Astrocyte (in vitro differentiated cells and primary cell): ENCODE measurements around a stretch of chr15.

- PRO-cap: no peak
- RRBS, 2 experiments: no CpG with 5 or more reads among the region's 3 CpGs
Measured at GRCh38 chr15:99127730-99127976, 22.8 kb downstream of the SYNM start.

- PRO-cap: no peak
- RRBS, 2 experiments: 96 to 99% methylated on average over 6 of the region's 23 CpGs
Measured at GRCh38 chr15:99129336-99129941, 24.6 kb downstream of the SYNM start.

GRCh38 chr15:99132081-99133272 is 27.6 kb downstream of the SYNM start:
- PRO-cap: no peak
- RRBS, 2 experiments: no CpG with 5 or more reads among the region's 27 CpGs

- PRO-cap: no peak
- RRBS, 2 experiments: 90 to 100% methylated on average over 3 of the region's 13 CpGs
Measured at GRCh38 chr15:99138685-99139033, 33.8 kb downstream of the SYNM start.

GRCh38 chr15:99447467-99447835 is 118.3 kb upstream of the MEF2A start:
- PRO-cap: no peak
- RRBS, 2 experiments: no CpG with 5 or more reads among the region's 18 CpGs

DNA sequence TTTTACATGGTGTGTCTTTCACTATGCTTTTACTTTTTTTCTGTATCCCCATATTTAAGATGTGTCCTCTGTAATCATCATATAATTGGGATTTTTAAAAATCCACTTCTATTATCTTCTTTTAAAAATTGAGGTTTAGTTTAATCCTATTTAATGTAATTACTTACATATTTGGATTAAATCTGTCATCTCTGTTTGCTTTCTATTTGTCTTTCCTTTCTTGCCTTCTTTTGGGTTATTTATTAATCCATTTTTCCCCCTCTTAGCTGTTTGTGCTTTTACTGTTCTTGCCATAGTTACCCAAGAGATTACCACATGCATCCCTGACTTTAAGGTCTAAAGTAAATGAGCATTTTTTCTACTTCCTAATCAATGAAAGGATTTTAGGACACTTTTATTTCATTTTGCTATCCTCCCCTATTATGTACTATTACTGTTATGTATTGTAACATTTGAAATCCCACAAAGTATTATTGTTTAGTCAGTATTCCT is 62.5 kb downstream of the MEF2A start:
- PRO-cap: no peak

DNA sequence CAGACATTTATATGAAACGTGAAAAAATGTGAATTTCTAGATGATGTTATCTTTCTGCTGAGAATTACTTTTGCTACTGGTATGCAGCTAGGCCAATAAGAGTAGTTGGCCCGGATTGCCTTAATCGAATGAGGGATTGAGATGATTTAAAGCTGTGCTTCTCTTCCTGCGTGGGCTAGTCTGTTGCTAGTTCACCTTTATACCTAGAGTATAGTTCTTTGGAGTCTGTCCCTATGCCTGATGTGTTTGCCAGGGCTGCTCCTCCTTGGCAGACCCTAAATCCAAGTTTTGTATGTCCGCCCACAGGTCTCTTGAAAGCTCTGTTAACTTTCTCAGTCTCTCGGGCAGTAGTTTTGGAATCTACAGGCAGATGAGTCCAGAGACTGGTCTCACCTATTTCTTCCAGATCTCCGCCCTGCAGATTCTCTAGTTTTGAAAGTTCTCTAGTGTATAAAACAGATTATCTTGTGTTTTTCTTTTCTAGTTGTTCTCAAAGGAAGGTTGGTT is 64.9 kb downstream of the MEF2A start:
- PRO-cap: no peak
- RRBS, 2 experiments: 84 to 91% methylated on average over 1 of the region's 7 CpGs

GRCh38 chr15:100060443-100061145 is 281.2 kb downstream of the ADAMTS17 start:
- PRO-cap: no peak
- RRBS, 2 experiments: no CpG with 5 or more reads among the region's 14 CpGs

DNA sequence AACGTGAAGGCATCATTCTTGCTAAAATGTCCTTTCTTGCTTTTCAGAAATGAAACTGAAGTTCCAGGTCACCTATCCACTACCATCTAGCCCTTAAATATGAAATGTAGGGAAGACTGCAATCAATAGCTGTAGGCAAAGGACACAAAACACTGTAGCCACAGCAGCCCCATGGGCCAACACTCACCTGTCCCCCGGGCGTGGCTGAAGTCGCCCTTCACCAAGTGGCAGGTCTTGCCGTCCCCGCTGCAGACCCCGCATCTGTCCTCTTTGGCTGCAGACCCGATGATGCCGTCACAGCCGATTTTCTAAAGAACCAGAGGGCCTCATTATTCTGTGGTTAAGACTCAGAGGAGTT is 245.6 kb downstream of the ADAMTS17 start:
- PRO-cap: no peak
- RRBS, 2 experiments: no CpG with 5 or more reads among the region's 10 CpGs

DNA sequence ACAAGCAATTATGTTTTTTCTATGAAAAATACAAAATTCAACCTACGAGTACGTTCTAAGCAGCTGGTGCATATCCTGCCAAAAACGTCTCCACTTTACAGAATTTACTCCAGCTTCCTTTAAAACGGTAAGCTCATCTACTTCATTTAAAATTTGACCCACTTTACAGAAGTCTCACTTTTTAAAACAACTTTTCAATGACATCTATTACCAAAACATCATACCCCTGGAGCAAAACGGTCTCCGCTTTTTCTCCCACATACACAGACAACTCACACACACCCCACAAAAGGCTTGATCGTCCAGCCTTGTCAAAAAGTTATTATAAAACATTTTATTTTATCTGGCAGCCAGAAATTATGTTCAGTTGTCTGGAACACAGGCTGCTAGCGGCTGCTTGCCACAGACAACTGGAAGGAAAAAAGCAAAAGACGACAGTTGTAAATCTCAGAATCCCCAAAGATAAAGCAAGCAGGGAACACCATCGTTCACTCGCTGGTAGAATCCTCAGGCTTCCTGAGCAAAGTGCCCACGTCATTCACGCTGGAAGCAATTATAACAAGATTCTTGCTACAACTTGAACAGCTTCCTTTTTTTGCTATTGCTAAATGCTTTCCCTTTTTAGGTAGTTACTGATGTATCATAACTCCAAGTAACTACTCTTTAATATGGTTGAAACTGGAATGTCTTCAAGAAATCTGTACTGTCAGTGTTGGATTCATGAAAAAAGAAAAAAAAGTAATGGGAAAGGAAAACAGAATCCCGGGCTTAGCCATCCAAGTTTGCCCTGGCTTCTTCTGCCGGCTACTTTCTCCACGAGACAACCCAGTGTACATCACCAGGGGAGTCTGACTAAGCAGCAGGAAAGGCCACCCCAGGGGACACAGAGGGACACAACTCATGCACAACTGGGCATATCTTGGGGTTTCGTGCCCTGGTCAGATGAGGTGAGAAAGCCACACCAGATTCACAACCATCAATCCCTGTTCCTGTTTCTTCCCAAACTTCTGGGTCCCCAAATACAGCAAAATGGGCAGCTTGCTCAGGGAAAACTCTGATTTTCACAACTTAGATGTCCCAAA is 33.5 kb downstream of the ADAMTS17 start:
- PRO-cap: no peak
- RRBS, 2 experiments: no CpG with 5 or more reads among the region's 17 CpGs

DNA sequence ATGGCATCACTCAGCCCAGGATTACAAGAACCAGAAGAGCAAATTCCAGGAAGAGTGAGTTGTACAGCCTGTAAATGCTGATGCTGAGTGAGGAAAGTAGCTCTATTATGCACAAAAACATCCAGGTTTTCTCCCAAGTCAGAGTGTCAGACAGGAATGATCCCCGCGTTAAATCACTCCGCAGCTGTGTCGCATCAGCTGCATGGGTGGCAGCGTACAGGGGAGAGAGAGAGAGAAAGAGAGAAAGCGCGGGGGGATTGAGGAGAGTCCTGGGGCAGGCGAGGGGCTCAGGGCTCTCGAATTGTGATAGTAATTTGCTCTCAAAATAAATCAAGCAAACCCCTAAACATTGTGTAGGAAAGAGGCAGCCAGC is 85.5 kb downstream of the ASB7 start:
- PRO-cap: no peak
- RRBS, 2 experiments: no CpG with 5 or more reads among the region's 9 CpGs

GRCh38 chr15:100733195-100733543 is 130.8 kb downstream of the ASB7 start:
- PRO-cap: no peak
- RRBS, 2 experiments: no CpG with 5 or more reads among the region's 5 CpGs

GRCh38 chr15:100861384-100862246 is 18.0 kb upstream of the ALDH1A3 start:
- PRO-cap: no peak
- RRBS, 2 experiments: no CpG with 5 or more reads among the region's 23 CpGs

GRCh38 chr15:100878946-100879755 is 480 bp upstream of the ALDH1A3 start:
- PRO-cap: no peak
- RRBS, 2 experiments: 3 to 4% methylated on average over 33 to 47 of the region's 109 CpGs

DNA sequence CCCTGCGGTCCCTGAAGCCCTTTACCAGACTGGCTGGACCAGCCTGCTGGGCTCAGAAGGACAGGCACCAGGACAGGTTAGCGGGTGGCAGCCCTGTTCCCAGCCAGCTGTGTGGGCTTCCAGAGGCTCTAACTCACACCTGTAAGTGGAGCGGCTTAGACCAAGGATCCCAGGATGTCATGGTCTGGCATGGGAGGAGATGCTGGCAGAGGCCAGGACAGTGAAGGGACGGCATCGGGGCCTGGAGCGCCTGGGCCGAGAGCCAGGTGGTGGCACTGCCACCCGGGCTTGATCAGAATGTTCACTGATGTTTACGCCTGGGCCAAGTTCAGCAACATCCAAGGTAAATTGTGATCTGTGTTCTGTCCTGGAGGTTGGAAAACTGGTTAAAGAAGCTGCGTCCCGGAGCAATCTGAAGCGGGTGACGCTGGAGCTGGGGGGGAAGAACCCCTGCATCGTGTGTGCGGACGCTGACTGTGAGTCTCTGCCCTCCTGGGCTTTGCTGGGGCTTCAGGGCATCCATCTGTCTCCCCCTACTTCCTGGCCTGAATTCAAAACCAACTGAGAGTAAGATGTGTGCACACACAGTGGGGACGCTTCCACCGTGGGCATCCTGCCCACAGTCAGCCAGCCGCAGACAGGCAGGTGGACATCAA is 18.2 kb downstream of the ALDH1A3 start:
- PRO-cap: no peak
- RRBS, 2 experiments: 86% methylated on average over 4 of the region's 19 CpGs; no CpG with 5 or more reads in 1 of the 2 experiments

DNA sequence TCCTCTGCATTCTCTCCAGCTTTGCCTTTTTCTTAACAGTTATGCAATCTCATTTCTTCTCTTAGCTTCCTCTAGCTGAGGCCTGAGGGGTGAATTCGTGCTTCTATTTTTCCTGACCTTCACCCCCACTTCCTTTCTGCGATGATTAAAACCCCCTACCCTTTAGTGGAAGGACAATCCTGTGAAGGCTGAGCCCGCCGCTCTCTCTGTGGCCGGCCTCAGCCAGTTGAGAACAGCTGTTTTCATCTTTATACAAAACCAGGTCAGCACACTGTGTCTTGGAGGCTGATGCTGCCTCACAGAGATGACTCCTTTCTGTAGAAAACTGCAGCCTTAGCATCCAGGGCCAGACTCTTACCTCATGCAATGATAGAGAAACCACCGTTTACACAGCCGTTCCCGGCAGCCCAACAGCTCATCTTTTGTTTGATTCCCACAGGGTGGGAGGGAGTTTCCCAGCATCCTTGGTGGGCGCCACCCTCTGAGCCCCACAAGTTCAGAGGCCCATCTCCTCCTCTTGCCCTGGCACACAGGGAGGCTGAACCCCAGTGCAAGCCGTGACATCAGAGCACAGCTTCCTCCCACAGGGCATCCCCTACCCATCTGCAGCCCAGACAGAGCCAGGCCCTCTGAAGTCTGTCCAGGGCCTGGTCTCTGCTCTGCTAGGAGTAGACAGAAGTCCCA is 104.9 kb downstream of the LRRK1 start:
- PRO-cap: no peak
- RRBS, 2 experiments: no CpG with 5 or more reads among the region's 10 CpGs

DNA sequence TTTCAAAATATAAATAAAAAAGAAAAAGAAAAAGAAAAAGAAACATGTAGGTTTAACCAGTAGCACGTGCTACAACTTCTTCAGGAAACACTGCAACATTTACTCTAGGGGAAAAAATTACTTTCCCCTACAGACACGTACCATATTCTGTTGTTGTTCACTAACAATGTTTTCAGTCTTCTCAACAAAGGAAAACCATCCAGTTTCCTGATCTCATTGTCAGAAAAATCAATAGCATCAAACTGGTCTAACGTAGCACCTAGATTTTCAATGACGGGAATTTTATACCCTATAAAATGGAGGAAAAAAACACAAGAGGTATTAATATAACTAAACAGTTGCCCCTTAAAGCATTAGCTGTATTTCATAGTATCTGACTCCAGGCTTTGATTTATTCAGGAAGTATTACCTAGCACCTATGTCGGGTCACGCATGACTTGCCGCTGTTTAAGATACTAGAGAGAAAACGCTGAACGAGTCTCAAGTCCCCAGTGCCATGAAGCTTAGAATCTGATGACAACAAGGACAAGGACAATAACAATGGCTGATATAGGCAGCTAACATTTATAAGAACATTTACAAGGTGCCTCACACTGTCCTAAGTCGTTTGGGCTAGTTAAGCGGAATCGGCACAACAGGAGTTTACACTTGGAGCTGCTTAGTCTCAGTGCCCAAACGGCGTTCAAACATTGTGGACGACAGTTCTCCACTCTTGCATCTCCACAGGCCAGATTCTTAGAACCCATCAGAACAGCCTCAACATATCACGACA is 2.0 kb downstream of the SNRPA1 start:
- PRO-cap: no peak
- RRBS, 2 experiments: no CpG with 5 or more reads among the region's 16 CpGs

- PRO-cap: no peak
- RRBS, 2 experiments: 86% methylated on average over 5 of the region's 14 CpGs
Measured at GRCh38 chr15:101322561-101323031, 27.5 kb upstream of the SNRPA1 start.

- PRO-cap: no peak
- RRBS, 2 experiments: no CpG with 5 or more reads among the region's 12 CpGs
Measured at GRCh38 chr15:101328236-101328871, 33.3 kb upstream of the SNRPA1 start.

DNA sequence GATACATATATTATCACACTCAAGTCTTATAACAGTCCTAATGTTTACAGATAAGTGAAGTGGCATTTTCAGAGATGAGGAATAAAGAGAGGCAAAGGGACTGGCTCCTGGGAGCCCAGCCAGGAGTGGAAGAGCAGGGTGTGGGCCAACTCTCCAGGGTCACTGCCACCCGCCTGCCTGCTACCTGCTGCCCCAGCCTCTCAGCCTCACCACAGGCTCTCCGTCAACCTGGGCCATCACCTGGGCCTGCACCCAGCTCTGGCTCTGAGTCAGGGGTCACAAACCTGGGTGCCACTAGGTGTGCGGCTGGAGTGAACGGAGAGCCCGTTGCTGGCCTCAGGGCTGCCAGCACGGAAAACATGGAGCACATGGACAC is 73.3 kb upstream of the SNRPA1 start:
- PRO-cap: no peak
- RRBS, 2 experiments: no CpG with 5 or more reads among the region's 6 CpGs